AG08470 (cell line): ENCODE data around the gene BLOC1S3.

DNA sequence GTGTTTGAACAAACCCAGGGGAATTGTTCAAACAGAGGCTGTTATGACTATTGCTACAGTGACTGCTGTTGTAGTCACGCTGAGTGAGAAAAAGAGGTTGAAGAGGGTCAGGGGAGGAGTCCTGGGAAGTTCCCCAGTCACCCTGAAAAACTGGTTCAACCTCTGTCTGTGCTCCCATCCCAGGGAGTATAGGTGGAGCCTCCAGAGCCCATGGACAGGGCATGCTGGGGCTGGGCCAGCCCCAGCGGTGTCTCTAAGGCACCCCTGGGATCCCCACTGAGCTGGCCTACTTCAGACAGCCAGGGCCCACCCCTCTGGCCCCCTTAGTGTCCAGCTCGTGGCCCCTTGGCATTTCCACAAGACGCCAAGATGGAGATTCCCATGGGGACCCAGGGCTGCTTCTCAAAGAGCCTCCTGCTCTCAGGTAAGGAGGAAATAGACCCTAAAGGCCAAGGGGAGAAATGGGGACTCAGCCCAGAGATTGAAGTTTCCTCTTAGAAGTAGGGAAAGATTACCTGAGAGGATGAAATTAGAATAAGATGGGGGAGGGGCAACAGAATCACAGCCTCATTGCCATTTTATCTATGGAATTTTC, 378 bp downstream of the CEACAM19 start:
- RRBS: no CpG with 5 or more reads among the region's 4 CpGs

DNA sequence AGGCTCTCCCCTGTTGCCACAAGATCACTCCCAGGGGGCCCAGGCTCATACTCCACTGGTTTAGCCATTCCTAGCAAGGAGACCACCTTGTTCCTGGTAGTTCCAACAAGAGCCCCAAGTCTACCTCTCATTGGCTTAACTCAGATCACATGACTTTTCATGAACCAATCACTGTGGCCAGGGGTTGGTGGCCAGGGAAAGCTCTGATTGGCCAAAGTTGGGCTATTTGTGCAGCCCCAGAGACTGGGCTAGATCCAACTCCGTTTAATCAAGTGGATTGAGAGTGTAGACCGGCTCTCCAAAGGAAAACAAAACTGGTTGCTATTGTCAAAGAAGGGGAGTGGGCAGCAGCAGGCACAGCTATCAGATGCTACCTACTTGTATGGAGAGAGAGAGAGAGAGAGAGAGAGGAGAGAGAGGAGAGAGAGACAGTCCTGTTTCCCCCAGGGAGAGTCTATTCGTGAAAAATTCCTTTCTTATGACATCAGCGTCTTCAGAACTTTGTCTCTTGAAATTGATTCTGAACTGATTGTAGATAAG, 5.8 kb downstream of the CEACAM19 start:
- RRBS: no CpG with 5 or more reads among the region's 4 CpGs

DNA sequence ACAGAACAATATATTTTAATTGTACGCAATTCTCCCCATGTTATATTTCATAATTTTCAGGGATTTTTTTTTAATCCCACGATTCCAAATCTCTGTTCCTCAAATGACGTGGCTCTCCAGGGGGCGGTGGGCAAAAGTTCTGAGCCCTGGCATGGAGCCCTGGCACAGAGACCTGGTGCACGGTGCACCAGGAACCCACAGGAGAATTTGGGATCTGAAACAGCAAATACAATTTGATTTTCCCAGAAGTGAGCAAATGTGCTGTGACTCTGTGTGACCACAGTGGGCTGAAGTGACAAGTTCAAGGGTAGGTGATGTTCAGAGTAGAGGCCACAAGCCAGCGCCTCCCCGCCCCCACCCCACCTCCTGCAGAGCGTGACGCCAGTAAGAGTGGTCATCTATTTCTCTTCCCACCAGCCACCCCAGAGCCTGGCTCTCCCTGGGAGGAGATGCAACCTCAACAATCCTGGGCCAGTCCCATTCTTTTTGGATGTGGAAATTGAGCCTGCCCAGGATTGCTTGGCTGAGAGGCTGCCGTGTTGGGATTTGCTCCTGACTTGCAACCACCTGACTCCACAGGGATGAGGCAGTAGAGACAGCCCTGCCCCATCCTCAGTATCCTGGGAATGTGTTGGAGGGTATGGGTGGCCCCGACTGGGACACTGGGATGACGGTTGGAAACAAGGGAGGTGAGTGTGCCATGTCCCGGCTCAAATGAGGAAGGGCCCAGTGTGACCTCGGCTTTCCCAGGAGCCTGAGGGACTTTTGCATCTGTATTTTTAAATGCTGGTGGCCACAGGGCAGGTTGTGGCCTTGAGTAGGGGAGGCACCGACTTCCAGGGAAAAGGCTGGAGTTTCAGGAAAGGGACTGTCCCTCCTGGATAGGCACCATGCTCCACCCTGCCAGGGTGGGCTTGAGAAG, 11.1 kb upstream of the BCL3 start:
- RRBS: no CpG with 5 or more reads among the region's 15 CpGs

GRCh38 chr19:44744778-44745328, 3.7 kb upstream of the BCL3 start:
- RRBS: no CpG with 5 or more reads among the region's 4 CpGs

DNA sequence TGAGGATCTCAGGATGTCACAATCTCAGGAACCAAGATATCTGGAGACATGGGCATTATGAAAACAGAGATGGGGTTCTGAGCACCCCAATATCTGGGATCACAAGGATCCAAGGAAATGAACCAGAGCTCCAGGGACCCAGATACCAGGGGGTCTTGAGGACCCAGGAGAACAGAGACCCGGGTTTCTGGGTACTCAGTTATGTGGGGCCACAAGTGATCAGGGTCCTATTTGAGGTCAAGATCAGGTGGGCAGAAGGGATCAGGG, 943 bp downstream of the BCL3 start:
- RRBS: no CpG with 5 or more reads among the region's 1 CpG

GRCh38 chr19:44774619-44774965, 3.1 kb upstream of the CBLC start:
- RRBS: no CpG with 5 or more reads among the region's 2 CpGs

DNA sequence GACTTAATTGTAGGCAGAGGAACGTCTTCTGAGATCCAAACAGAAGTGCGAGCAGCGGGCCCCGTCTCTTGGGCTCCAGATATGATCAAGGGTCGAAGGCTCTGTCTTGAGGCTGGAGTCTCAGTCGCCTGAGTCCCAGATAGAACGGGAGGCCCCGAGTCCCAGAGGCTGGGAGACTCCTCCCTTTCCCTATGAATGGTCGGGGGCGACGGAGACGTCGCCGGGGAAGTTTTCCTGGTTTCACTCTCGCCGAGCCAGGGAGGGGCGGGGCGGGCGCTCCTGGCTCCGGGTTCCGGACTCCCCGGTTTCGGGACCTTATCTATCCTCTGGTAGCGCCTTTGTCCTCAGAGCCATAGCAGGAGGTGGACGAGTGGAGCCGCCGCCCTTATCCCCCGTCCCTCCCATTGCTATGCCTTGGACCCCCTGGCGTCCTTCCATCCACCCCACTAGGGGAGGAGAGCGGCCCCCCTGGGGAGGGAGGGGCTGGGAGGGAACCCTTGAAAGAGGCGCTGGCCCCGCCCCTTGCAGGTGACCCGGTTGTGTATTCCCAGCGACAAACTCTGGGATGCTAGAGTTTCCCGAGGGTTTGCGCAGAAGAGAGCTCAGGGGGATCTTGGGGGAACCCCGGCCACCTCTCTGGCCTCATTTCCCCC, 1.5 kb downstream of the NECTIN2 start:
- RRBS: 2% methylated on average over 10 of the region's 37 CpGs

GRCh38 chr19:44849456-44849967, 3.4 kb downstream of the NECTIN2 start:
- RRBS: no CpG with 5 or more reads among the region's 7 CpGs

DNA sequence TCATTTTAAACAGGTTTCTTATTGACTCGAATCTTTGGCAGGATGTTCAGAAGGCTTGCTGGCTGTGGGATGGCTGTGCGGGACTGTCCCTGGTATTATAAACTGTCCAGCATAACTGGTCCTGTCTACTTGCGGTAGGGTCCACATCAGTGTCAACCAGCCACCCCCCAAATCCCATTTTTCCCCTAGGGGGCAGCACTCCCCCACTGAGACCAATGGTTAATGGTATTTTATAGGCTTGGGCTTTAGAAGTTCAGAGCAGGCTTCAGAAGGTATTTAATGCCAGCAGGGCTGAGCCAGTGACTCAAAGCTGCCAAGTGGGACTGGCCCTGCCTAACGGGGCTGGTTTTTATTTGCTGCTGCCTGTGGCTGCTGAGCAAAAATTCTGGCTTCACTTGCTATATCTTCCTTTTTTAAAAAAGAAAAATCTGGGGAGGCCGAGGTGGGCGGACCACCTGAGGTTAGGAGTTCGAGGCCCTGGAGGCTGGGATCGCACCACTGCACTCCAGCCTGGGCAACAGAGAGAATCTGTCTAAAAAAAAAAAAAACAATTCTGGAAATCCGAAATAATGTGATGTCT, 15.7 kb downstream of the RELB start:
- RRBS: no CpG with 5 or more reads among the region's 9 CpGs

DNA sequence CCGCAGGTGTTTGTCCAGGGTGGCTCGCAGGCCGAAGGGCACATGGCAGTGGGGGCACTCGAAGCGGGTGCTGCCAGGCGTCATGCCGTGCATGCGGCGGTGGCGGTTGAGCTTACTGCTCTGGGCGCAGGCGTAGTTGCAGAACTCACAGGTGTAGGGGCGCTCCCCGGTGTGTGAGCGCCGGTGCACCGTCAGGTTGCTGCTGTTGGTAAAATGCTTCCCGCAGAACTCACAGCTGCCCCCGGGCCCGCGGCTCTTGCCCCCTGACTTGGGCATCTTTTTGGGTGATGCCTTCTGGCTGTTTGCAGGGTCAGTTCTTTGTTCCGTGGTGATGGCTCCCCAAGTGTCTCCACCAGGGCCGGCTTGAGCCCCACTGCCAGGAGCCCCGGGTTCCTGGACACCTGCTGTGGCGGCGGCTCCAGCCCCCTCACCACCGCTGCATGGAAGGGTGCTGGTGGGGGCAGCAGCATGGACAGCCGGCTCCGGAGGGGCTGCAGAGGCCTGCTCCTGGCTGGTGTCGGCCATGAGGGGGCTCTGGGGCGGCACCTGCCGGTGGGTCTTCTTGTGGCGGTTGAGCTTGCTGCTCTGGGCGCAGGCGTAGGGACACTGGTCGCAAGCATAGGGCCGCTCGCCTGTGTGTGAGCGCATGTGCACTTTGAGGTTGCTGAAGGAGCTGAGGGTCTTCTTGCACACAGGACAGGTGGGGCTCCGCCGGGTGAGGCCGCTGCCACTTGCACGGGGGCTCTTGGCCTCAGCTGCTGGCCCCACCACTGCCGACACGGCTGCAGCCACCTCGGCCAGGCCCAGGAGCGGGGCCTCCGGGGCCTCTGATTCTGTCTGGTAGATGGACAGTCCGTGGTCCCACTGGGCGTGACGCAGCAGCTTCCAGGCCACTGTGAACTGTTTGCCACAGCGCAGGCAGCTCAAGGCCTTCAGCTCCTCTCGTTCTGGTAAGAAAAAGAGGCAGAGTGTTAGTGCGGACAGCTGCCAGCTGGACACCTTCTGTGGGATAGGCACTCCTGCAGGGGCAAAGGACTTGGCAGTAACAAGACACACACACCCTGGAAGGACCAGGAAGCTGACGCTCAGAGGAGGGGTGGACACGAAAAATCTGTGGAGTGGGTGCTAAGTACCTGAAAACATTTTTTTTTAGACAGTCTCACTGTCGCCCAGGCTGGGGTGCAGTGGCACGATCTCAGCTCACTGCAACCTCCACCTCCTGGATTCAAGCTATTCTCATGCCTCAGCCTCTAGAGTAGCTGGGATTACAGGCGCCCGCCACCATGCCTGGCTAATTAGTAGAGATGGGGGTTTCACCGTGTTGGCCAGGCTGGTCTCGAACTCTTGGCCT, 4.2 kb downstream of the ZNF296 start:
- RRBS: 79% methylated on average over 15 of the region's 62 CpGs

DNA sequence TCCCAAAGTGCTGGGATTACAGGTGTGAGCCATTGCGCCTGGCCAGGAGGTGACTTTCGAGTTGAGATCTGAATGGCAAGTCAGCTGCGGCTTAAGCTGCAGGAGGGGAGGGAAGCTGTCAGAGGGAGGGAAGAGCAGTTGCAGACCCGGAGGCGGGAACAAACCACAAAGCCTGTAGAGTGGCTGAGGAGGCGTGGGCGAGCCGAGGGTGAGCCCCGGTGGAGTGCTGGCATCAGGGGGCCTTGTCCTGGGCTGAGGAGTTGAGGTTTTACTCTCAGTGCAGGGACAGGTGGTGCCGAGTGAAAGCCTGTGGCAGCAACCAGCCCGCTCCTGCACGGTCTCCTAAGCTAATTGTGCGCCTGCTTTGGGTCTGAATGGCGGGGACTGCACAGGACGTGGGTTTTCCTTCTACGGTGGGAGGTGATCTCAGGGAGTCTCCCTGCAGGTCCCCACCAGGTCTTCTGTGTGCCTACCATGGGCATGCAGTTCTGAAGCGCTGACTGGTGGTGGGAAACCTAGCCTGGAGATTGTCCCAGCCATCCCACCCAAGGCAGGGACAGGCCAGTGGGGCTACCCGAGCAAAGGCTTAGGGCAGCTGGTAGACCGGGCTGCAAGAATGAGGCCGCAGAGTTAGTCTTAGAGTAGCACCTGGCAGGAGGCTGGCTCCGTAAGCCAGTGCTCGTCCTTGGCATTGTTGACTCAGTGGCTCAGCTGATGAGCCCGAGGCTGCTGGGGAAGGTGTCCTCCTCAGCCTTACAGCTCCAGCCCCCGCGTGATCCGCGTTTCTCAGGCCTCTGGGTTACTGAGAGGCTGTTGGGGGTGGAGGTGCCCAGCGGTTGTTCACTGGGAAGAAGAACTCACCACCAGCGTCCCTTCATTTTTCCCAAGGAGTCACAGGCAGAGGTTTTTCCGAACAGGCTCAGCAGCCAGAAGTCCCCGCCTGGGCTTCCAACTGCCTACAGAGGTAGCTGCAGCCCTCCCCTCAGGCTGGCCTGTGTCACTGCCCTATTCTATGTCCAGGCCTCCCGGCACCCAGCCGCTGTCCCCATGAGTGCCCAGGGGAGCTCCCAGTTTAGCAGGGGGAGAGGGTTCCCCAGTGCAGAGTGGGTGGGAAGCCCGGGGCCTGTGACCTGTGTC, 24.6 kb downstream of the PPP1R37 start:
- RRBS: 57% methylated on average over 9 of the region's 34 CpGs

GRCh38 chr19:45164550-45165143, 3.9 kb upstream of the NKPD1 start:
- RRBS: 13% methylated on average over 13 of the region's 22 CpGs

DNA sequence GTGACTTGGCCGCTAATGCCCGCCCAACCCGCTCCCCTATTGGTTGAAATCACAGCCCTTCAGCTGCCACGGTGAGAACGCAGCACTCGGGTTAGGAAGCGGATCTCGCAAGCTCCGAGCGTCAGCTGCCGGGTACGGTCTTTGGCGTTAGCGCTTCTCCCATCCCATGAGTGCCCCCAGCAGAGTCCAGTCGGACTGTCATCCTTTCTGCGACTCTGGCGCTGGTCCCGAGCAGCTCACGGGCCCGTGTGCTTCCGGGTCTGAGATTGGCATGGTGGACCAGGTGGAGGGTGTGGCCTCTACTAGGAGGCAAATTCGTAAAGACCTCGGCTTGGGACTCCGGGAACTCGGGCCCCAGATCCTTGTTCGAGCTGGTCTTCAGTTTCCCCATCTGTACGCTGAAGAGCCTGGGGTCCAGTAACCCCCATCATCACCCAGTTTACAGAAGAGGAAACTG, at the start of gene BLOC1S3:
TSS of gene BLOC1S3 (plus strand) at position 85 of the 457 bp plus-strand sequence.
- RRBS: 2% methylated on average over 4 of the region's 27 CpGs

- RRBS: no CpG with 5 or more reads among the region's 16 CpGs
Measured at GRCh38 chr19:45211973-45212607, 33.1 kb downstream of the EXOC3L2 start.

- RRBS: 6% methylated on average over 38 of the region's 66 CpGs
Measured at GRCh38 chr19:45234457-45235013, 10.7 kb downstream of the EXOC3L2 start.

GRCh38 chr19:45297492-45298207, 25.0 kb downstream of the CKM start:
- RRBS: 96% methylated on average over 2 of the region's 25 CpGs

- RRBS: 3% methylated on average over 11 of the region's 19 CpGs
Measured at GRCh38 chr19:45509197-45509706, 2.0 kb downstream of the VASP start.

DNA sequence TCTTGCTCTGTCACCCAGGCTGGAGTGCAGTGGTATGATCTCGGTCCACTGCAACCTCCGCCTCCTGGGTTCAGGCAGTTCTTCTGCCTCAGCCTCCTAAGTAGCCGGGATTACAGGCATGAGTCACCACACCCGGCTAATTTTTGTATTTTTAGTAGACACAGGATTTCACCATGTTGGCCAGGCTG, 15.8 kb downstream of the VASP start:
- RRBS: no CpG with 5 or more reads among the region's 4 CpGs

DNA sequence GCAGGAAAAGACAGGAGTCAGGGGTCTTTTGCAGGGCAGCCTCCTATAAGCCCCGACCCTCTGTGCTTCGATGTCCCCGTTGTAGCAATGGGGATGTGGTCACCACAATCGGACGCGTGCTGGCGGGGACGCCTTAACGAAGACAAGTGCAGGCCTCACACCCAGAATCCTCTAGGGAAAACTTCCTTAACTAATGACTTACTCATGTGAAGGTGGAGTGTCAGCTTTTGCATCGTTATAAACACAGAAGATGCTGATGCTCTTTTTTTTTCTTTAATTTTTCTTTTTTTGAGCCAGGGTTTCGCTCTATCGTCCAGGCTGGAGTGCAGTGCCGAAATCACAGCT, 22.2 kb downstream of the VASP start:
- RRBS: no CpG with 5 or more reads among the region's 13 CpGs

DNA sequence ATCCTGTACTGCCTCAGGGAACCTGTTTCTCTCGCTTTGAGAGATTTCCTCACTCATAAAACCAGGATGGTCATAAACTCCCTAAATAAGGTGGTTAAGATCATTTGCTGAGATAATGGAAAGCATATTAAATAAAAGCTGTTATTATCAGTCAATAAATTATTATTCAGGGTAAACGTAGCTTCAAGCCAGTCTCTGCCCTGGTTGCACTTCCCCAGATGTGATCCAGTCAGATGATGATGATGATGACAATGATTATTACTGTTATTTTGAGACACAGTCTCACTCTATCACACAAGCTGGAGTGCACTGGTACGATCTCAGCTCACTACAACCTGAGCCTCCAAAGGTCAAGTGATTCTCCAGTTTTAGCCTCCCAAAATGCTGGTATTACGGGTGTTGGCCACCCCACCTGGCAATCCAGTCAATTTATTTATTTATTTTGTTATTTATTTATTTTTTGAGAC, 16.8 kb downstream of the OPA3 start:
- RRBS: no CpG with 5 or more reads among the region's 4 CpGs